Heart (tissue), 3 donors: ENCODE measurements around a stretch of chr6.

DNA sequence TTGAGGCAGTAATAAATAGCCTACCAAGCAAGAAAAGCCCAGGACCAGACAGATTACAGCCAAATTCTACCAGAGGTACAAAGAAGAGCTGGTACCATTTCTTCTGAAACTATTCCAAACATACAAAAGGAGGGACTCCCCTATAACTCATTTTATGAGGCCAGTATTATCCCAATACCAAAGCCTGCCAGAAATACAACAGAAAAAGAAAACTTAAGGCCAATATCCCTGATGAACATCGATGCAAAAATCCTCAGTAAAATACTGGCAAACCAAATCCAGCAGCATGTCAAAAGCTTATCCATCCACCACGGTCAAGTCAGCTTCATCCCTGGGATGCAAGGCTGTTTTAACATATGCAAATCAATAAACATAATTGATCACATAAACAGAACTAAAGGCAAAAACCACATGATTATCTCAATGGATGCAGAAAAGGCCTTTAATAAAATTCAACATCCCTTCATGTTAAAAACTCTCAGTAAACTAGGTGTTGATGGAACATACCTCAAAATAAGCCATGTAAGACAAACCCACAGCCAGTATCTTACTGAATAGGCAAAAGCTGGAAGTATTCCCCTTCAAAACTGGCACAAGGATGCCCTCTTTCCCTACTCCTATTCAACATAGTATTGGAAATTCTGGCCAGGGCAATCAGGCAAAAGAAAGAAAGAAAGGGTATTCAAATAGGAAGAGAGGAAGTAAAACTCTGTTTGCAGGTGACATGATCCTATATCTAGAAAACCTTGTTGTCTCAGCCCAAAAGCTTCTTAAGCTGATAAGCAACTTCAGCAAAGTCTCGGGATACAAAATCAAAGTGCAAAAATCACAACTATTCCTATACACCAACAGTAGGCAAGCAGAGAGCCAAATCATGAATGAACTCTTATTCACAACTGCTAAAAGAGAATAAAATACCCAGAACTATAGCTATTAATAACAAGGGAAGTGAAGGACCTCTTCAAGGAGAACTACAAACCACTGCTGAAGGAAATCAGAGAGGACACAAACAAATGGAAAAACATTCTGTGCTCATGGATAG lies 43.4 kb upstream of the MAPK13 start:
- RAMPAGE, long total RNA, 2 experiments = no peak in any of the 2 experiments

DNA sequence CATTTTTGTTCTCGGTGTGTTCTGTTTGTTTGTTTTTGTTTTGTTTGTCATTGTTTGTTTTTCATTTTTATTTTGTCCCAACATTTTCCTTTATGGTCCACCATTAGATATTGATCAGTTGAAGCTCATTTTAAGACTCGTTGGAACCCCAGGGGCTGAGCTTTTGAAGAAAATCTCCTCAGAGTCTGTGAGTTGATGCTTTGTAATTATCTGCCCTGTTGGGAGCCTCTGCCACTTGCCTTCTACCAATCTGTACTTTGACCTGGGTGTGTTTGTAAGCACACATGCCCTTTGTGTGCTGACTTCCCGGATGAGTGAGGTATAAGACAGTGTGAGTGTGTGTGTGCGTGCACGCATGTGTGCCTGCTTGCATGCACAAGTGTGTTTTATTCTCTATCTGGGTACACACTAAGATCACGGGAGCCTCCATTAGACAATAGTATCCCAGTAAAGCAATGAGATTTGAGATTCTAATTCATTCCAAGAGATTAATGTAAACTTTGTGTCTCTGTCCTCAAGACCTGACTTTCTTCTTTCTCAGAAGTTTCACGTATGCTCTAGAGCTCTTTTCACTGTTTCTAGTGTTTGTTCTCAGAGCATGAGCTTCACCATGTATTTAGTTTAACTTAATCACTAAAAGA lies 34.3 kb upstream of the MAPK13 start:
- RAMPAGE, long total RNA, 2 experiments = no peak in any of the 2 experiments

GRCh38 chr6:36102151-36102917 lies 28.0 kb upstream of the MAPK13 start:
- RAMPAGE, long total RNA, 2 experiments = no peak in any of the 2 experiments

DNA sequence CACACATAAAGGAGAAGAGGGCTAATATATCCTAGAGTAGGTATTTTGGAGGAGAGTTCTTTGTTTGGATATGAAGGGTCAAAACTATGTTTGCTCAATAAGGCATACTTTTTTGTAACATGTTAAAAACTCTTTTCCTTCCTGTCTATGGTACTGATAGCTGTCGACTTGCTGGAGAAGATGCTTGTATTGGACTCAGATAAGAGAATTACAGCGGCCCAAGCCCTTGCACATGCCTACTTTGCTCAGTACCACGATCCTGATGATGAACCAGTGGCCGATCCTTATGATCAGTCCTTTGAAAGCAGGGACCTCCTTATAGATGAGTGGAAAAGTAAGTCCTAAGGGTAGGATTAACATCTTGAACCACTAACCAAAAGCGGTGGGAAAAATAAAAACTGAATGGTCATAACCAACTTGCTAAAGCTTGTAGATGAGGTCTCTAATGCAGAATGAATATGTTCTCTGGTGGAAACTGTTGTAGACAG lies 23.0 kb upstream of the MAPK13 start:
- RAMPAGE, long total RNA, 2 experiments = no peak in any of the 2 experiments

GRCh38 chr6:36118964-36120170 lies 10.9 kb upstream of the MAPK13 start:
- RAMPAGE, long total RNA, 2 experiments = no peak in any of the 2 experiments

DNA sequence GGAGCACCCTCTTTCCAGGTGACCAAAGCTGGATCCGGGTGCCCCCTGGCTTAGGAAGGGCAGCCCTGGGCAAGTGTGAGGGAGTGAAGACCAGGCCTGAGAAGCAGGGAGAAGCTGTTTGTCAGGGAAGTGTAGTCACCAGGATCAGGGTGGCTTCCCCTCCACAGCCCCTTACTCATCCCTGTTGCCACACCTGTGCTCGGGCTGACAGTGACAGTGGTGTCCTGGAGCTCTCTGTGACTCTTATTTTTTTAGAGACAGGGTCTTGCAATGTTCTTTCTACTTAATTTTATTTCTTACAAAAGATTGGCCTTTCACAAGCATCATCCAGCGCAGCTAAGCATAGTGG lies 8.9 kb upstream of the MAPK13 start:
- RAMPAGE, long total RNA, 2 experiments = no peak in any of the 2 experiments

DNA sequence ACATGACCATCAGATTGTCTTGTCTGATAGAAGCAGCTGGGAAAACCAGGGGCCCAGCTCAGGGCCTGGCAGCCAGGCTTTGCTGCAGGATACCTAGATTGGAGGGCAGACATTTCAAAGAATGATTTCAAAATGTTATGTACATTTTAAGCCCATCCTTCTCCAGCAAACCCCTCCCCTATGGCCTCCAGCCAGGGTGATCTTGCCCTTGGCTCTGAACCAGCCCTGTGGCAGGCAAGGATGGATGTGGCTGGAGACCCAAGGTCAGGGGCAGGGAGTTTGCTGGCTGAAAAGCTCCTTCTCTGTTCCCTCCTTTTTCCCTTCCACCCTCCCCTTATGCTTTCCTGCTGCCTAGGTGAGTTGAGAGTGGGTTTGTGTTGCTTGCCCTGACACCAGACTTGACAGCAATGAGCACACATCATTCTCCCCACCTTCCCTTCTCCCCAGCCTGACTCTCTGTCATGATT lies 1.7 kb downstream of the MAPK13 start:
- RAMPAGE, long total RNA, 2 experiments = no peak in any of the 2 experiments

DNA sequence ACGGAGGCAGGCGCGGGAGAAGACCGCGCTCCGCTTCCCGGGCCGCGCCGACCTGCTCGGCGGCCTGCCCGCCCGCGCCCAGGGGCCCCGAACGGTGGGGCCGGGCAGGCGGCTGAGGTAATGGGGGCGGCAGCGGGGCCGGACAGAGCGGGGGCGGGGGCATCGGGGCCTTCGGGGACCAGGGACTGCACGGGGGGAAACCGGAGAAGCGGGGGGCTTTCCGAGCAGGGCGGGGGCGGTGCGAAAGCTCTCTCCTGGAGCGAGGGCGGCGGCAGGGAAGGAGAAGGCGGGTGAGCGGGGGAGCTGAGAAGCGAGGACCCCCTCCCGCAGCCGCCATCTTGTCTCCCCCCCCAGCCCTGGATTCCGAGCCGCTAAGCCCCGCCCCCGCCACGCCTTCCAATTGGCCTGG lies 314 bp downstream of the BRPF3 start:
- RAMPAGE, long total RNA, 2 experiments = no peak in any of the 2 experiments

DNA sequence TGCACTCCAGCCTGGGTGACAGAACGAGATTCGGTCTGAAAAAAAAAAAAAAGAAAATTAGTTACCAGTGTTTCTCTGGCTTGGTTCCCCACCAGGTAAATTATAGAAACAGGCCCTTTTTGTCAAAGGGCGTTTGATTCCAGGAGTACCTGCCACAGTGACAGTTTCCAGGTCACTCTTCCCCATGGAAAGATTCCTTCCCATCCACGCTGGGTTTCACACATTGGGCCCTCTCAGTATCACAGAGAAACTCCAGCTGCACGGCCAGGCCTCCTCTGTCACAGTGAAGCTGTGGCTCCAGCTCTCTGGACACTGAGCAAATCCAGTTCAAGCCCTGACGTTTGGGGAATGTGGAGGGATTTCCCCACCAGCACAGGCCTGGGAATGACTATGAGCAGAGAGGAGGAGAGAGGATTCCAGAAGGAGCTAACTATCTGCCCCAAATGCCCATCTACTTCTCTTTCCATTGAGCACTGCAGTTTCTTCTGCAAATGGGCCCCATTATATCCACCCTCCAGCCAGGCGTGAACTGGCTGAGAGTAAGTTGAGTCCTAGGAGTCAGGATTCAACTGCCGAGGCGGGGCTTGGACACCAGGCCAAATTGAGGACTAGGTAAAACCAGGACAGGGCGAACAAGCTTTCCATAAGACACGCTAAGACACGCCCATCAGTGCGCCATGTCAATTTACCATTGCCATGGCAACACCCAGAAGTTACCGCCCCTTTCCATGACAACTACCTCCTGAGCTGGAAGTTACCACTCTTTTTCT lies 9.0 kb upstream of the BNIP5 start:
- RAMPAGE, long total RNA, 2 experiments = no peak in any of the 2 experiments

DNA sequence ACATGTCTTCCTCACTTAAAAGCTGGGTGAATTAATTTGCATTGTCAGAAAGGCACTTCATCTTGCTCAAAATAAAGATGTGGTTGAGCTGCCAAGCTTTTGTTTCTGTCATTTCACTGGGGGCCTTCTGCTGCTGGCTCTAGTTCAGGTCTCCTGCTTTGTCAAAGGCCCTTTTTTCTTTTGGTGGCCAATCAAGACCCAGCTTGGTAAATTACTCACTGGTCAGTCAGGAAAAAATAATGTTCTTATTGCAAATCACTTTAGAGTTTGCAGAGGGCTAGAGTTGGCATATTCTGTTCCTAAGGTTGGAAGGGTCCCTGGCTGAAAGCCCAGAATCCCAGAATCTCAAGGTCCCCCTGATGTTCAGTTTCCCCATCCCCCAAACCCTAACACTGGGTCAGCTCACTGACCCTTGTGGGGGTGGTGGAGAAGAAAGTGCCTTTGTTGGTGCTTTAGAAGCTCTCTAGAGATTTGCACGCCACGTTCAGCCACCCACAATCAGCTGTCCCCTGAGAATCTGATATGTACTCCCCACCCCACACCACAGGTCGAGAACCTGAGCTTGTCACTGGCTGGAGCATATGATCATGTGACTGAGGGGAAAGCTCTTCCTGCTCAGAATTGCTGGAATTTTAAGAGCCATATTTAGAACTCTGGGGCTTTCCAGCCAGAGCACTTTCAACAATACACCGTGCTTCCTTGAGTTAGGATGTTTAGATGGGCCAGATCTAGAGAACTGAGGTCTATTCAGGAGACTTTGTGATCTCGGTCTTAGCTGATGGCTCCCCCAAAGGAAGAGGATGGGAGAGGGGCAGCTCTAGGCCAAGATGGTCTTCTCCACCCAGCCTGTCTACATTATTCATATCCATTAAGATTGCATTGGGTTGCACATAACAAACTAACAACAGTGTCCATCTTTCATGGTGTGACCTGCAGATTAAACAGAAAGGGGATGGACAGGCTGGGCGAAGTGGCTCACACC lies 21.8 kb upstream of the BNIP5 start:
- RAMPAGE, long total RNA, 2 experiments = no peak in any of the 2 experiments

GRCh38 chr6:36633976-36634650 lies 40.0 kb downstream of the SRSF3 start:
- RAMPAGE, long total RNA, 2 experiments = no peak in any of the 2 experiments

DNA sequence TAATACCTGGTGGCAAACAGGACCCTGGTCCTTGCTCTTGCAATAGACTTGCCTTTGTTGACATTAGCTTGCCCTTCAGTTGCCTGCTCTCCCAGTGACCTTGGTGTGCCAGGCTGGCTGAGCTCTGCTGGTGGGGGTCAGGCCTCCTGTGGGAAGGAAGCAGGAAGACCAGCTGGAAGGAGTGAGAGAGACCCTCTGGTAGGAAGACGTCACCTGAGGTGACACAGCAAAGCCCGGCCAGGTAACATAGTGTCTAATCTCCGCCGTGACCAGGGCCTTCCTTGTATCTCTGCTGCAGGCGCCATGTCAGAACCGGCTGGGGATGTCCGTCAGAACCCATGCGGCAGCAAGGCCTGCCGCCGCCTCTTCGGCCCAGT lies 5.3 kb downstream of the CDKN1A start:
- RAMPAGE, long total RNA, 2 experiments = no peak in any of the 2 experiments

- RAMPAGE, long total RNA, 2 experiments = no peak in any of the 2 experiments
These were observed 54.3 kb downstream of the RAB44 start for GRCh38 chr6:36751850-36752412.

GRCh38 chr6:36753142-36753557 lies 55.5 kb downstream of the RAB44 start:
- RAMPAGE, long total RNA, 2 experiments = no peak in any of the 2 experiments

DNA sequence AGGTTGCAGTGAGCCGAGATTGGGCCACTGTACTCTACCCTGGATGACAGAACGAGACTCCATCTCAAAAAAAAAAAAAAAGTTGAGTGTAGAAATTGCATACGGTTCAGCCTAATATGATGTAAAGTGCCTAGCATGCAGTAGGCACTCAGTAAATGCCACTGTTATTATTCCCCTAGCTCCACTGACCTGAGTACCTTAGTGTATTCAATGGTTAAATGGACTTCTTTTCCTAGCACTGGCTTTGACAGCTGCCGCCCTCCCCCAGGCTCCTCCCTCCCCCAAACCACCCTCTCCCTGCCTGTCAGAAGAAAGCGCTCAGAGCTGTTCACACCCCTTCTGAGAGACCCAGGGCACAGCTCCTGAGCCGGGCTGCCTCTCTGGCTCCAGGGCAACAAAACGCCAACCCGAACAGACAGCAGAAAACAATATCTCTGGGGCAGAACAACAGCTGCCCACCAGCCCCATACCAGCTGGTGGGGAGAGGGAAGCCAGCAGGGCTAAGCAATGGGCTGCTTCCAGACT lies 4.6 kb downstream of the CPNE5 start:
- RAMPAGE, long total RNA, 2 experiments = start-site peak on the plus strand in 1 of 2 experiments, centred at position 363 of the sequence, 8 reads per replicate

- RAMPAGE, long total RNA, 2 experiments = no peak in any of the 2 experiments
These were observed 372 bp downstream of the CPNE5 start for GRCh38 chr6:36838858-36839286.

- RAMPAGE, long total RNA, 2 experiments = no peak in any of the 2 experiments
These were observed 16.0 kb upstream of the CPNE5 start for GRCh38 chr6:36855028-36855904.

- RAMPAGE, long total RNA, 2 experiments = no peak in any of the 2 experiments
These were observed 16.0 kb downstream of the PPIL1 start for GRCh38 chr6:36858352-36859230.

DNA sequence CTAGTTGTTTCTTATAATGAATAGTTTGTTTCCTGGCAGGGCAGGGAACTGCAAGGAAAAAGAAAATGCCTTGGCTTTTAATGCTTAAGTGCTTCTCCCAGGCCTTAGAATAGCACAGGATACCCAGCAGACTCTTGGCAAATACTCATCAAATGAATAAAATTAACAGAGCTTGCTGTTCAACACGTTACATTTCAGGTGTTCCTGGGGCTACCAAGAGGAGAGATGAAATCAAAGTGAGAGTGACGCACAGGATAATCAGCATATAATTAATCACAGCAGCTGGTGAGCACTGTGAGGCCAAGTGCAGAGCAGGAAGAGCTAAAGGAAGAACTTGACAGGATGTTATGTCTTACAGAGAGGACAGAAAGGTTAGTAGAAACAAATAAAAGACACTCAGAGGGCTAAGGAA lies 8.8 kb downstream of the PPIL1 start:
- RAMPAGE, long total RNA, 2 experiments = no peak in any of the 2 experiments

- RAMPAGE, long total RNA, 2 experiments = no peak in any of the 2 experiments
These were observed 8.9 kb downstream of the PI16 start for GRCh38 chr6:36963387-36963973.